ENCODE results near the genes FGL2 and SEMA3C.

DNA sequence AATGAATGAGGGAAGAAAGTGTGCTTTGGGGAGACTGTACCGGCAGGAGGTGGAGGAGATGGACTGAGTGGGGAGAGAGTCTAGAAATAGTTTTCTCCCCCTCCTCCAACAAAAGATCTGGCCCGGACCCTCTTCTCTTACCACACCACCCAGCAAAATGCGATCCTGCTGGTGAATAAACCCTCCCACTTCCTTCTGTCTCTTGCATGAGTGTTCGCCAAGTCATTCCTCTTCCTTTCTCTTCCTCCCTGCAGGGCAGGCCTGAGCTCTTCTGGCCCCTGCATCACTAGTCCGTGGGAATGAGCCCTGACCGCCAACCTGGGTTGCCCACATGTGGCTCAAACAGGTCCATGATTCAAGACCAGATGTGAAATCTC is 5.2 kb upstream of the YWHAG start:
- RRBS, result 45% methylated on average over 2 of the region's 6 CpGs

DNA sequence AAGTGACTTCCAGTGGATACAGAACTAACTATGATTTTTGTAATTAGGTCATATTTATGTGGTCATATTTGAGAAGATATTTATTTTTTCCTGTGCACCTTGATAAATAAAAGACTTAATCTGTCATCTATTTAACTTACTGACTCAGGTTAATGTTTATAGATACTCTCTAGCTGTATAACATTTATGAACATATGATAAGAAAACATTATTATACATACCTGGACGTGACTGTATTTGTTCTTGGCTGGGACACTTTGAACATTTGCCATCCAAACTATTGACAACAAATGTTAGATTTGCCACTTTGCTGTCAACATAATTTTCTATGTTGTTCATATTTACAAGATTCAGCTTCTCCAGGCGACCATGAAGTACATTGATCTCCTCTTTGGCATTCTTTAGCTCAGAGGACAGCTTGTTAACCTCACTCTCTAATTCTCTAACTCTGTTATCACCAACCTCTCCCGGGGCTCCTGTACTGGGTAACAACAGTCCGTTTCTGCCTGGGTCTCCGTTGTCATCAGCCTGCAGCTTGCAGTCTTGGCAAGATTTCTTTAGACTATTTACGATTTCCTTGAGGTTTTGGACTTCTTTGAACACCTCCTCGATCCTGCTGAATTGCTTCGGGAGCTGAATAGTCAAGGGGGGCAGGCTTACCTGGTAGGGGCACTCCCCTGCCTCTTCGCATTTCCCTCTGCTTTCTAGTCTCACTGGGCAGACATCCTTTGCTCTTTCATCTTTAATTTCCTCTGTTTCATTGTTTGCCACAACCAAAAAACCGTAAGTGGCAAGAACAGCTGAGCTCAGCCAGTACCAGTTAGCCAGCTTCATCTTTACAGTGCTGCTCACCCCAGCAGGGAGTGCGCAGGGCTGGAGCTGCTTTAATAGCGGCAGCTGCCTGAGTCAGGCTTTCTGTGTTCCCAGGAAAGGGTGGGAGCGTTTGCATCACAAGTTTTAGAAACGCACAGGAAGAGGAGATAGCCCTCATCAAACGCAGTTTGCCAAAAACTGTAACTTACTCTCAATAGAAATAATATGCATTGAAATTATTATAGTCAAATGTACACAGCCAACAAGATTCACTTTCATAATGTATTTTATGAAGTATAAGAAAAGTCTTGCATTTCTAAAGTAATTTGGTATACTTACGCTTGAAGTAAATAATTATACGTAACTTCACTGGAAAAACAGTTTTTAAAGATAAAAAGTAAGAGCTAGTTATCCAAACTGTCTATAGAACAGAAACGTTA is at the start of gene FGL2:
Gene FGL2, minus strand, starts transcription at position 860 of the 1,253 bp plus-strand sequence.
- RRBS, result no CpG with 5 or more reads among the region's 18 CpGs

GRCh38 chr7:77224305-77225012 is 24.8 kb upstream of the FGL2 start:
- RRBS, result no CpG with 5 or more reads among the region's 4 CpGs

GRCh38 chr7:77238697-77239400 is 39.2 kb upstream of the FGL2 start:
- RRBS, result no CpG with 5 or more reads among the region's 3 CpGs

DNA sequence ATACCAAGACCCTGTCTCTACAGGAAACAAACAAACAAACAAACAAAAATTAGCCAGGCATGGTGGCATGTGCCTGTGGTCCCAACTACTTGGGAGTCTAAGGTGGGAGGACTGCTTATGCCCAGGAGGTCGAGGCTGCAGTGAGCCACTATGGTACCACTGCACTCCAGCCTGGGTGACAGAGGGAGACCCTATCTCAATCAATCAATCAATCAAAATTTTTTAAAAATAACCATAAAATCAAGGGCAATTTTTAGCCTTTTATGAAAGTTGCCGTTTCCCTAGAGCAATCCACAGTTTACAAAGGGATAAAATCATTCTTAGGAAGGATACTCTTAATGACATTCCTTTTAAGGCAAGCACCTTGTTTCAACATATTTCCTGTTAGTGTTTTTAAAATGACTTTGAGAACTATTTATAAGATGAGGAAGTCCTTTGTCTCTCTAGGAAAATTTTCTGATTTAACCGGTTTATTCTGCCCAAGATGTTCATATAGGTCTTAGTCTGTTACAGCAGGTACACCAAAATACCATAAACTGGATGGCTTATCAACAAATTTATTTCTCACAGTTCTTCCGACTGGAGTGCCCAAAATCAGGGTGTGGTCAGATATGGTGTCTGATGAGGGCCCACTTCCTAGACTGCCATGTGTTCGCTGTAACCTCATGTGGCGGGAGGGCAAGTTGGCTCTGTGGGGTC is 78.0 kb downstream of the GSAP start:
- RRBS, result no CpG with 5 or more reads among the region's 6 CpGs

- RRBS, result no CpG with 5 or more reads among the region's 2 CpGs
These were observed 57.7 kb upstream of the PTPN12 start for GRCh38 chr7:77479355-77479882.

- RRBS, result no CpG with 5 or more reads among the region's 6 CpGs
These were observed 4.1 kb upstream of the RSBN1L start for GRCh38 chr7:77692102-77692592.

DNA sequence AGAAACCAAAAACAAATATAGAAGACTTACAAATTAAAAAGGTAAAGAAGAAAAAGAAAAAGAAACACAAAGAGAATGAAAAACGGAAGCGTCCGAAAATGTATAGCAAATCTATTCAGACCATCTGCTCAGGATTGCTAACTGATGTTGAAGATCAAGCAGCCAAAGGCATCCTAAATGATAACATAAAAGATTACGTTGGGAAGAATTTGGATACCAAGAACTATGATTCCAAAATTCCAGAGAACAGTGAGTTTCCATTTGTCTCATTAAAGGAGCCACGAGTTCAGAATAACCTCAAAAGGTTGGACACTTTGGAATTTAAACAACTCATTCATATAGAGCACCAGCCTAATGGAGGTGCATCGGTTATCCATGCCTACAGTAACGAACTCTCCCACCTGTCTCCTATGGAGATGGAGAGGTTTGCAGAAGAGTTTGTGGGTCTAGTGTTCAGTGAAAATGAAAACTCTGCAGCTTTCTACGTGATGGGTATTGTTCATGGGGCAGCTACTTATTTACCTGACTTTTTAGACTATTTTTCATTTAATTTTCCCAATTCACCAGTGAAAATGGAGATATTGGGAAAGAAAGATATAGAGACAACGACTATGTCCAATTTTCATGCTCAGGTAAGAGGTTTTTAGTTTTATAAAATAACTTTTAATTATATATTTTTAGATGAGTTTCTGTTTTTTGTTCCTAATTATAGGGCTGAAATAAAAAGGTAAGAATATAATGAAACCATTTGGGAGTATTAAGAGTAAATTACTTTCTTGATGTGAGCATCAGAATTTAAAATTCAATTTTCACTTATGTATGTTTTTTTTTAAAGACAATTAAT is 48.6 kb downstream of the TMEM60 start:
- RRBS, result no CpG with 5 or more reads among the region's 9 CpGs

DNA sequence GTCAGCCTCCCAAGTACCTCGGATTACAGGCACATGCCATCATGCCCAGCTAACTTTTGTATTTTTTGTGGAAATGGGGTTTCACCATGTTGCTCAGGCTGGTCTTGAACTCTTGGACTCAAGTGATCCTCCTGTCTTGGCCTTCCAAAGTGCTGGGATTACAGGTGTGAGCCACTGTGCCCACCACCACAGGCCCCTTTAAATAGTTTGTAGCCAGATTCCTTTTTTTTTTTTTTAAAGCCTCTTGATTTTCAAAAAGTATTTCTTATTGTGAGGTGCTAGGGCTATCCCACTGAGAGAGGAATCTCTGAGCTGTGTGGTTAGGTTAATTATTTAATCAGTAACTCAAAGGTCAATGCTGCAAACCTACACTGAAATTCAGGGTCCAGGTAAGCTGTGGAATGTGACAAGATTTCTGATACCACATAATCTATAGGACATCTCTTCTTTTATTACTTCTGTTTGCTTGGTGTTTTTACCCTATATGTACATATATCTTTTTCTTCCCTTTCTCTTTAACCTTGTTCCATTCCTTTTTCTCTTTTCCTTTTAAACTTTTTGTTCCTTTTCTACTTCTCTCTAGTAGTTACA is 31.8 kb downstream of the TMEM60 start:
- RRBS, result no CpG with 5 or more reads among the region's 1 CpG

GRCh38 chr7:77990052-77990669 is 191.9 kb upstream of the TMEM60 start:
- RRBS, result no CpG with 5 or more reads among the region's 6 CpGs

- RRBS, result 3% methylated on average over 12 of the region's 18 CpGs
These were observed 221.8 kb upstream of the TMEM60 start for GRCh38 chr7:78020108-78020385.

DNA sequence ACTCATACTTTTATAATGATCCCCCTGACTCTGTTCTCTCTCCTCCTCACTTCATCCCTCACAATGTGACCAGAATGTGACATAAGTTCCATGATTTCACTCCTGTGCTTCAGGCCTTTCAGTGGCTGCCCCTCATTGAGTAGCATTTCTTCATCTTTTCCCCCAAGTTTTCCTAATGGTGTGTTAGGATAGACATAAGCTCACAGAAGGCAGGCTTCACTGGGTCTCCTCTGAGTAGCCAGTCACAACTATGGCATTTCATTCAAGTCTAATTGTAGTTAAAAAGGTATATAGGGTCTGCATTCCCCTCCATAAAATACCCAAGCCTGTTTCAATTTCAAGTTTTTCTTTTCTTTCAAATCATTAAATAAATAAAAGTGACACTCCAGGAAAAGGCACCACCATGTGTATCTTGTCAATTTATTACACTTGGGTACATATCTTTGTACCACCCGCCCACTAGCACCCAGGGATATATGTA is 509.2 kb downstream of the MAGI2 start:
- RRBS, result no CpG with 5 or more reads among the region's 1 CpG

DNA sequence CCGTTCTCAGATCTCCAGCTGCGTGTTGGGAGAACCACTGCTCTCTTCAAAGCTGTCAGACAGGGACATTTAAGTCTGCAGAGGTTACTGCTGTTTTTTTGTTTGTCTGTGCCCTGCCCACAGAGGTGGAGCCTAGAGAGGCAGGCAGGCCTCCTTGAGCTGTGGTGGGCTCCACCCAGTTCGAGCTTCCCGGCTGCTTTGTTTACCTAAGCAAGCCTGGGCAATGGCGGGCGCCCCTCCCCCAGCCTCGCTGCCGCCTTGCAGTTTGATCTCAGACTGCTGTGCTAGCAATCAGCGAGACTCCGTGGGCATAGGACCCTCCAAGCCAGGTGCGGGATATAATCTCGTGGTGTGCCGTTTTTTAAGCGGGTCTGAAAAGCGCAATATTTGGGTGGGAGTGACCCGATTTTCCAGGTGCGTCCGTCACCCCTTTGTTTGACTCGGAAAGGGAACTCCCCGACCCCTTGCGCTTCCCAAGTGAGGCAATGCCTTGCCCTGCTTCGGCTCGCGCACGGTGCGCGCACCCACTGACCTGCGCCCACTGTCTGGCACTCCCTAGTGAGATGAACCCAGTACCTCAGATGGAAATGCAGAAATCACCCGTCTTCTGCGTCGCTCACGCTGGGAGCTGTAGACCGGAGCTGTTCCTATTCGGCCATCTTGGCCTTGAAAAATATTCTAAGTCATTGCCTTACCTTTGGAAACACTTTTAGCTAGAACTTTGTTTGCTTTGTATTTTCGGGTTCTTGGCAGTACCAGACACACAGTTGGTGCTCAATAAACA is 218.1 kb downstream of the MAGI2 start:
- RRBS, result no CpG with 5 or more reads among the region's 35 CpGs

DNA sequence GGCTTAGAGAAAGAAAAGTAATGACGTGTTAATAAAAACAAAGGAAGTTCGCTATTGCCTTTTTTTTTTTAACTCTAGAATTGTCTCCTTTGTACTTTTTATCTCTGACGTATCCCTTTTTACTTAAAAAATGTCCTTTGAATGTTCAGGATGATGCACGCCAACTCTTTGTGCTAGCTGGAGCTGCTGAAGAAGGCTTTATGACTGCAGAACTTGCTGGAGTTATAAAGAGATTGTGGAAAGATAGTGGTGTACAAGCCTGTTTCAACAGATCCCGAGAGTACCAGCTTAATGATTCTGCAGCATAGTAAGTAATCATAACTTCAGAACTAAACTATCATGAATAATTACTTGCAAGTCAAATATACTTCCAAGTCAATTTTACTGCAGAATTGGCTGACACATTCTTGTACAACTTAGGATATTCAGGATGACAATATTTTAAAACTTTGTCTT is 64.5 kb downstream of the GNAI1 start:
- RRBS, result no CpG with 5 or more reads among the region's 5 CpGs

- RRBS, result no CpG with 5 or more reads among the region's 5 CpGs
These were observed 128.7 kb downstream of the GNAI1 start for GRCh38 chr7:80263269-80263845.

GRCh38 chr7:80603144-80603524 is 35.3 kb upstream of the CD36 start:
- RRBS, result no CpG with 5 or more reads among the region's 3 CpGs

GRCh38 chr7:80611568-80612091 is 26.8 kb upstream of the CD36 start:
- RRBS, result no CpG with 5 or more reads among the region's 4 CpGs

DNA sequence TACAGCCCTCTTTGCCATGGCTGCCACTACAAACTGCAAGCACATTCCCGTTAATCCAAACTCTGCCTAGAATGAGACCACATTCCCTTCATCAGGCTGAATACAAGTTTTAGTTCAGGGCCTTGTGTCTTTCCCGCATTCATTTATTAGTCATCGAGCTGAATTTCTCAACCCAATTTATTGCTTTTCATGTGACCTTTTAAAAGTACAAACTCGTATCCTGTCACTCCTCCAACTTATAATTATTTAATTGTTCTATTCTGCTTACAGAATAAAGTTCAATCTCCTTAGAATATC is 23.4 kb upstream of the CD36 start:
- RRBS, result no CpG with 5 or more reads among the region's 4 CpGs

DNA sequence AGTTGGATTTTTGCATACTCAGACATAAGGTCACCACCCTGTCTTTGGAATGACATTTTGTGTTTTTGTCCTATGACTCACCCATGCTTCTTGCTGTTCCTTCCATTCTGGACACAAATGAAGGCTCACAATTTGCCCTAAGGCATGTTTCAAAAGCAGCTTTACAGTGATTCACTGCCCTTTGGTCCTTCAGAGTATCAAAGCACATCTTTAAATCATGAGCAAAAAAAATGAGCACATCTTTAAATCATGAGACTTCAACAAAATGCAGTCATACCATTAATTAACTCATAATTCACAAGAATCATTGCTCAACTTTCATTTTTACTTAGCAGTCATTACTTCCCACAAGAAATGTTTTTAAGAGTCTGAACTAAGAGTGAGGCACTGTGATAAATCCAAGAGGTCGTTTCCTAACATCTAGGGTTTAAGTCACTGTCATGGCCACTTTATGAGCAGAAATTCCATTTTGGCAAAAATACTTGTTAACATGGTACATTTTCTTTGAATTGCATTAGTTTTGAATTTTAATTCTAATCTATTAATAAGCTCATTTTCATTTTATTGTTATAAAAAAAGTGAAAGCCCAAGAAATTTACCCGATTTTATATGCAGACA is 35.2 kb downstream of the SEMA3C start:
- RRBS, result no CpG with 5 or more reads among the region's 2 CpGs

- RRBS, result 2% methylated on average over 41 of the region's 81 CpGs
These were observed at the start of gene SEMA3C for GRCh38 chr7:80918616-80919698. Gene SEMA3C (minus strand): TSS chr7:80919051.